Measurements from ENCODE around the gene CLIC6.

GRCh38 chr21:33648306-33648903, 6.1 kb downstream of the ITSN1 start:
- RAMPAGE, long total RNA = no peak
- RRBS, 2 experiments = no CpG with 5 or more reads among the region's 2 CpGs
CAGE:
- cytosol, long polyA minus RNA = no peak
- cytosol, long polyA plus RNA = no peak
- long polyA plus RNA = no peak
- nucleolus, long total RNA = no peak
- nucleus, long polyA plus RNA = no peak
- nucleus, long total RNA = no peak

- RAMPAGE, long total RNA = no peak
- RRBS, 2 experiments = no CpG with 5 or more reads among the region's 13 CpGs
CAGE:
- cytosol, long polyA minus RNA = no peak
- cytosol, long polyA plus RNA = no peak
- long polyA plus RNA = no peak
- nucleolus, long total RNA = no peak
- nucleus, long polyA plus RNA = no peak
- nucleus, long total RNA = no peak
Measured at GRCh38 chr21:33655083-33656243, 13.2 kb downstream of the ITSN1 start.

DNA sequence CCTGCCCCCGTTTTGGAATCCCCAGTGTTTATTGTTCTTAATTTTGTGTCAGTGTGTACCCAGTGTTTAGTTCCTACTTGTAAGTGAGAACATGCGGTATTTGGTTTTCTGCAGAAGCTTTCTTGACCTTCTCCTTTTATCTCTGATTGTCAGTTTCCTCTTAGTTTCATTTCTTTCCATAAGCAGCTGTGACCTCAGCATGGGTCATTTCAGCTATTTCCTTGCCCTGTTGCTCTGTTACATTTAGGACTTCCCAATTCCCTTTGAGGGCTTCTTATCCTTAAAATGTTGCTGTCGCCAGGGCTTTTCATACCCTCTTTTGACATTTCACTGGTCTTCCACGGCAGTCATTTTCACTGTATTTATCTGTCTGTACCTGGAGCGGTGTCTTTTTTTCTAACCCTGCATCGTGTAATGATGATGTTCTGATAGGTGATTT, 14.9 kb downstream of the ITSN1 start:
- RAMPAGE, long total RNA = no peak
- RRBS, 2 experiments = no CpG with 5 or more reads among the region's 6 CpGs
CAGE:
- cytosol, long polyA minus RNA = no peak
- cytosol, long polyA plus RNA = no peak
- long polyA plus RNA = no peak
- nucleolus, long total RNA = no peak
- nucleus, long polyA plus RNA = no peak
- nucleus, long total RNA = no peak

DNA sequence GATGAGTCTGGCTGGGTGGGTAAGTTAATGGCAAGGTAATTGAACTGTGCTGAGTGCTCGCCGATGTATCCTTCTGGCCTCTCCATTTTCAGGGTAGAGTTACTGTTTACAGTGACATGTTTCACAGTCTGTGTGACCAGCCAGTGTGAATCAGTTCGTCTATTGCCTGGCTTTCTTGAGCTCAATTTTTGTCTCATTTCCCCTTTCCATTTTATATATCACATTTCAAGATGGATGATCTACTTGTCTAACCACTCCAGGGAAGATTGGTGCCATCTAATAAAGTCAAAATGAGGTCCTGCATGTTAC, 44.1 kb downstream of the ITSN1 start:
- RAMPAGE, long total RNA = no peak
- RRBS, 2 experiments = no CpG with 5 or more reads among the region's 3 CpGs
CAGE:
- cytosol, long polyA minus RNA = no peak
- cytosol, long polyA plus RNA = no peak
- long polyA plus RNA = no peak
- nucleolus, long total RNA = no peak
- nucleus, long polyA plus RNA = no peak
- nucleus, long total RNA = no peak

DNA sequence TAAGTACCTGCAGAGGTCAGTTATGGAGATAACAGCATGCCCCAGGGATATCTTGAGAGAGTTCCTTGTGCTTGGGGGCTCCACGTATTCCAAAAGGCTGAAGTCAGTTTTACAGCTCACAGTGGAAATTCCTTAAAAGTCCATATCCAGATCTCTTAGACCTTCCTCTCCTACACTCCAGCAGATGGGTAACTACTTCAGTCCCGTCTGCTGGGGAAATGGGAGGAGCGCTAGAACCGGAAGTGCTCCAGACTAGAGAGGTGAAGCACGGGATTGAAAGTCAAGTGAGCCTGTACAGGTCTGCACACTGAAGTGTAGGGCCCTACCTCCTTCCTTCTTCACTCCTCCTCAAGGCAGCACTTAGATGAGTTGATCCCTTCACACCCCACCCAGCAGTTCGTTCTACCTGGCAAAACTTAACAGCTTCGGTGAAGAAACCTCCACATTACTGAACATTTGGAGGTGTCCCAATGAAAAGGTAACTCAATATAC, 73.8 kb downstream of the ITSN1 start:
- RAMPAGE, long total RNA = no peak
- RRBS, 2 experiments = no CpG with 5 or more reads among the region's 7 CpGs
CAGE:
- cytosol, long polyA minus RNA = no peak
- cytosol, long polyA plus RNA = no peak
- long polyA plus RNA = no peak
- nucleolus, long total RNA = no peak
- nucleus, long polyA plus RNA = no peak
- nucleus, long total RNA = no peak

DNA sequence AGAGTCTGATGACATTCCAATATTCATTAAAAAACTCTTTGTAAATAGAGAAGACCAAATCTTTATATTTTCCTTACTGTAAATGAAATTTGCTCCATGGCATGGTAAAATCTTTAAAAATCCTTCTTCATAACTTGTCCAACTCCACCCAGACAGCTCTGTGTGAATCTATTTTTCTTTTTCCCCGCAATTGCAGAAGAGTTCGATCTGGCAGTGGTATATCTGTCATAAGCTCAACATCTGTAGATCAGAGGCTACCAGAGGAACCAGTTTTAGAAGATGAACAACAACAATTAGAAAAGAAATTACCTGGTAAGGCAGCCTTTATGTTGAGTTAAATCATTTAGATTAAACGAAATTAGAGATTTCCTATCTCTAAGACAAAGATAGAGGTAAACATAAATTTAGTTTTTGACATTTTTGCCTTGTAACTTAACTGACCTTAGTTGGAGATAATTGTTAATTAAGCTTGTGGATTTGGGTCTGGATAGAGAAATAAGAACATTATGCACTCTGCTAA, 125.3 kb downstream of the ITSN1 start:
- RAMPAGE, long total RNA = no peak
- RRBS, 2 experiments = no CpG with 5 or more reads among the region's 3 CpGs
CAGE:
- cytosol, long polyA minus RNA = no peak
- cytosol, long polyA plus RNA = no peak
- long polyA plus RNA = no peak
- nucleolus, long total RNA = no peak
- nucleus, long polyA plus RNA = no peak
- nucleus, long total RNA = no peak

DNA sequence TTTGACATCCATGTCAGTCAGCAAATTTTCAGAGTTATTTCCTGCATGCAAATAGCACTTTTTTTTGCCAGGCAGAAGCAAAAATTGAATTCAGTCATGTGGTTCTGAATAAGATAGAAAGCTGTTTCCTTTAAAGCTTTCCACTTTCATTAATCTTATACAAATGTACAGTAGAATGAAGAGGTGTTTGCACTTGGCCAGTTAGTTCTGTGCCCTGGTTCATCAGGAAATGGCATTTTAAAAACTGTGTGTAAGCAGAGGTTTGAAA, 104.1 kb downstream of the ATP5PO start:
- RAMPAGE, long total RNA = no peak
CAGE:
- cytosol, long polyA minus RNA = no peak
- cytosol, long polyA plus RNA = no peak
- long polyA plus RNA = no peak
- nucleolus, long total RNA = no peak
- nucleus, long polyA plus RNA = no peak
- nucleus, long total RNA = no peak

- RAMPAGE, long total RNA = no peak
- RRBS, 2 experiments = no CpG with 5 or more reads among the region's 7 CpGs
CAGE:
- cytosol, long polyA minus RNA = no peak
- cytosol, long polyA plus RNA = no peak
- long polyA plus RNA = no peak
- nucleolus, long total RNA = no peak
- nucleus, long polyA plus RNA = no peak
- nucleus, long total RNA = no peak
Measured at GRCh38 chr21:33903810-33904502, 11.6 kb downstream of the ATP5PO start.

DNA sequence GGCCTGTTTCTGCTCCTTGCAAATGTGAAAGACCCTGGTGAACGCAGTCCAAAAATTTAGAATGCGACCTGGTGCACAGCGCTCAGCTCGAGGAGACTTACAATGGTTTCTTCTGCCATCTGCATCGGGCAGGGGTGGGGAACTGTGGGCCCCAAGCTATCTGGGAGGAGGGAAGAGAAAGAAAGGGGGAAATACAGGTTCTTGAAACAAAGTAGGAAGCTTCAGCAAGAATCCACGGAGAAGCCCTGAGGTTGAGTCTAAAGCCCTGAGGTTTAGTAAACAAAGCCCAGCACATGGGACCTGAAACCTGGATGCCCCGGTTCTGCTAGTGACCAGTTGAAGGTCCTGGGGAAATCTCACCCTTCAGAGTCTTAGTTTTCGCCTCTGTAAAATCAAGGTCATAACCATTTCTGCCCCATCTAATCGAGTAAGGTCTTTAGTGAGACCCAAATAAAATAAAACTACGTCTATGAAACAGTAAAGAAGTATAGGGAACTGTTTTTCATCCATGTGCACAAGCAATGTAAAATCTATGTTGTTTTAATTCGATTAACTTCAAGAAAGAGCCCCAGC, 129.7 kb downstream of the MRPS6 start:
- RAMPAGE, long total RNA = no peak
- RRBS, 2 experiments = no CpG with 5 or more reads among the region's 11 CpGs
CAGE:
- cytosol, long polyA minus RNA = no peak
- cytosol, long polyA plus RNA = no peak
- long polyA plus RNA = no peak
- nucleolus, long total RNA = no peak
- nucleus, long polyA plus RNA = no peak
- nucleus, long total RNA = no peak

DNA sequence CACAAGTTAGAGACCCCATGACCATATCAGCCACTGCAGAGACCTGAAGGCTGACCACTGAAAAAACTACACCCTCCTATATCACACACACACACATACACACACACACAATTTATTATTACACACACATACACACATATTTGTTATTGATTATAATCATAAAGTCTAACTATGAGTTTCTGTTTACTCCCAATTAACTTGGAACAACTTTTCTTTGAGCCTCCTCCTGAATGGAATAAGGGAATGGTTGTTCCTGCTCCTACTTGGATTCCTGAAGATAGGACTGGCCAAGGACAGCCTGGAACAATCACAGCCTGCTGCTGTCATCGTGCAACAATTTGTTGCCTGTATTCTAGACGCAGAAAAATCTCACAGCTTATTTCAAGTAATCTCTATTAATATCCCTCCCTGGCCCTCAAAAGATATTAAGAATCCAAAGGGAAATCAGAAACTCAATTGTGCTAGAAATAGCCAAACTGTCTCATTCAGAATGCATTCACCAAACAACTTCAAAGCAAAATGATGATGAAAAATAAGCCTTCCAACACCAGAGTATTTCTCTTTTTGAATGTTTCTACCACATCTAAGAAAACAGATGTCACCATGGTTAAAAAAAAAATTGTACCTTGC, 31.0 kb downstream of the RCAN1 start:
- RAMPAGE, long total RNA = no peak
- RRBS, 2 experiments = no CpG with 5 or more reads among the region's 2 CpGs
CAGE:
- cytosol, long polyA minus RNA = no peak
- cytosol, long polyA plus RNA = no peak
- long polyA plus RNA = no peak
- nucleolus, long total RNA = no peak
- nucleus, long polyA plus RNA = no peak
- nucleus, long total RNA = no peak

GRCh38 chr21:34592005-34592622, 22.8 kb downstream of the RCAN1 start:
- RAMPAGE, long total RNA = no peak
- RRBS, 2 experiments = no CpG with 5 or more reads among the region's 13 CpGs
CAGE:
- cytosol, long polyA minus RNA = no peak
- cytosol, long polyA plus RNA = no peak
- long polyA plus RNA = no peak
- nucleolus, long total RNA = no peak
- nucleus, long polyA plus RNA = no peak
- nucleus, long total RNA = no peak

DNA sequence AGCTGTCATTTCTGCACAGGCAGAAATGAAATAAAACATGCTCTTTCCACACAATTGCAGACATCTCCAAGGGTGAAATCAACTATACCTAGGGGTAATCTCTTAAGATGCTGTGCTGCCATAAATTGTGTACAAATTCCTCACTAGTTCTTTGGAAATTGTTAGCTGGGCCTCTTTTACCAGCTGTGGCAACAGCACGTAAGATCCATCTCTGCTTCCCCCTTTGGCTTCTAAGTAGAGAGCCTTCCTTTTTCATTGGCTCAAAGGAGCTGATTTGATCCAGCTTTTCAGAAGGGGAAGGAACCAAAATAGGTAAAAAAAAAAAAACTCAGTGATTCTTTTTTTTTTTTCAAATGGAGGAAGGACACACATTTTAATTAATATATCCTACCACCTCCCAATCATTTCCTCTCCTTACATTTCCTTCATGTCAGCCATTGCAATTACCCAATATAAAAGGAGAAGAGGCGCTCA, 4.0 kb upstream of the RCAN1 start:
- RAMPAGE, long total RNA = no peak
- RRBS, 2 experiments = no CpG with 5 or more reads among the region's 2 CpGs
CAGE:
- cytosol, long polyA minus RNA = no peak
- cytosol, long polyA plus RNA = no peak
- long polyA plus RNA = no peak
- nucleolus, long total RNA = no peak
- nucleus, long polyA plus RNA = no peak
- nucleus, long total RNA = no peak

- RAMPAGE, long total RNA = no peak
- RRBS, 2 experiments = 36 to 56% methylated on average over 10 to 12 of the region's 29 CpGs
CAGE:
- cytosol, long polyA minus RNA = no peak
- cytosol, long polyA plus RNA = no peak
- long polyA plus RNA = no peak
- nucleolus, long total RNA = no peak
- nucleus, long polyA plus RNA = no peak
- nucleus, long total RNA = no peak
Measured at GRCh38 chr21:34668511-34669220, at the start of gene CLIC6. Gene CLIC6, plus strand, starts transcription at chr21:34668994.

GRCh38 chr21:34824757-34825279, 156.0 kb downstream of the CLIC6 start:
- RAMPAGE, long total RNA = no peak
- RRBS, 2 experiments = no CpG with 5 or more reads among the region's 3 CpGs
CAGE:
- cytosol, long polyA minus RNA = no peak
- cytosol, long polyA plus RNA = no peak
- long polyA plus RNA = no peak
- nucleolus, long total RNA = no peak
- nucleus, long polyA plus RNA = no peak
- nucleus, long total RNA = no peak

- RAMPAGE, long total RNA = no peak
- RRBS, 2 experiments = no CpG with 5 or more reads among the region's 7 CpGs
CAGE:
- cytosol, long polyA minus RNA = no peak
- cytosol, long polyA plus RNA = no peak
- long polyA plus RNA = no peak
- nucleolus, long total RNA = no peak
- nucleus, long polyA plus RNA = no peak
- nucleus, long total RNA = no peak
Measured at GRCh38 chr21:34840616-34841202, 171.9 kb downstream of the CLIC6 start.

DNA sequence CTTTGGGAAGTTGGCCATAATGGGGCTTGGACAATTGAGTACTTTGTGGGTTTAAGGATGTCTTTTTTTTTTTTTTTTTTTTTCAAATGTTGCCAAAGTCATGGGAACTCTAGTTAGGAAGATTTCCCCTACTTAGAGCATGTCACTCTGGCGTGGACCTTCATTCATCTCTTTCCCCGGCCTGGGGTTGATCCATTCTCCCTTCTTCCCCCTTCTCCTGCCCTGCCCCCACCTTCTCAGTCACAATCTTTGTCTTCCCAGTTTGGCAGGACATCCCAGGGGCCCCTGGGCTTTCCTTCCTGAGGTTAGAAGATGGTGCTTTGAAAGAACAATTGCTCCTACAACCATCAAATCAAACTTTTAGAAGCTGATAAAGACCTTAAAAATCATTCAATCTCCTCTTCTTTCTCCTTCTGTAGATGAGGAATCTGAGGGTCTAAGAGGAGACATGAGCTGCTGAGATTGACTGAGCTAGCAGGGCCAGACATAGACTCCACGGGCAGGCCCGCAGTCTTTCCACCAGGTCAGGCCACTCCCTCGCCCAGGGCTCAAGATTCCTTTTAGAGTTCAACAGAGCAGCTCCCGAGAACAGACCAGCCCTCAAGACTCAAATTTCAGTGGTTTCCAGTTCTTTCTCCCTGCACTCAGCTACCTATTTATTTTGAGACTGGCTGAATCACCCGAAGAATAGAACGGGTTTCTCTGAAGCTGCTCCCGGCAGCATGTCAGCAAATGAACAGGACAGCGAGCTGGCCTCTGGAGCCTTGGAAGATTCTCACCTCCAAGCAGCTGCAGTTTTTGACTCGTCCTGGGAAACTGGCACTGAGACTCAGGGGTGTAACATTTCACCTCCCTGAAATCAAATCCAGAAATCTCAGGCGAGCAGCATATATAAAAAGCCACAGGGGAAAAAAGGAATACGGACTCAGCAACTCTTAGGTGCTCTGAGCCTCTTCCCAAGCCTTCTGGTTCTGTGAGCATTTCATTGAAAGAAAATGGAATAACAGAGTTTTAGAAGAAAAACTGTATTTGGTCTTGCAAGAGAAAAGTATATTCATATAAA, 177.7 kb downstream of the CLIC6 start:
- RAMPAGE, long total RNA = no peak
- RRBS, 2 experiments = no CpG with 5 or more reads among the region's 13 CpGs
CAGE:
- cytosol, long polyA minus RNA = no peak
- cytosol, long polyA plus RNA = no peak
- long polyA plus RNA = no peak
- nucleolus, long total RNA = no peak
- nucleus, long polyA plus RNA = no peak
- nucleus, long total RNA = no peak

- RAMPAGE, long total RNA = no peak
- RRBS, 2 experiments = no CpG with 5 or more reads among the region's 9 CpGs
CAGE:
- cytosol, long polyA minus RNA = no peak
- cytosol, long polyA plus RNA = no peak
- long polyA plus RNA = no peak
- nucleolus, long total RNA = no peak
- nucleus, long polyA plus RNA = no peak
- nucleus, long total RNA = no peak
Measured at GRCh38 chr21:34882424-34883428, 166.4 kb downstream of the RUNX1 start.

- RAMPAGE, long total RNA = no peak
- RRBS, 2 experiments = no CpG with 5 or more reads among the region's 8 CpGs
CAGE:
- cytosol, long polyA minus RNA = no peak
- cytosol, long polyA plus RNA = no peak
- long polyA plus RNA = no peak
- nucleolus, long total RNA = no peak
- nucleus, long polyA plus RNA = no peak
- nucleus, long total RNA = no peak
Measured at GRCh38 chr21:35019350-35019930, 29.7 kb downstream of the RUNX1 start.

DNA sequence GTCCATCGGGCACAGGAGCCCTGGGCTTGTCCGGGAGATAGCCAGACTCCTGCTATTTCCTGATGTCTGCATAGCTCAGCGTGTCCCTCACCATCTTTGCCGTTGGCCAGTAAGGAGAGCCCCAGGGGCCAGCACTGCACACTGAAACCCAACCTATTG, 2.3 kb downstream of the RUNX1 start:
- RAMPAGE, long total RNA = no peak
- RRBS, 2 experiments = no CpG with 5 or more reads among the region's 4 CpGs
CAGE:
- cytosol, long polyA minus RNA = no peak
- cytosol, long polyA plus RNA = no peak
- long polyA plus RNA = no peak
- nucleolus, long total RNA = no peak
- nucleus, long polyA plus RNA = no peak
- nucleus, long total RNA = no peak

DNA sequence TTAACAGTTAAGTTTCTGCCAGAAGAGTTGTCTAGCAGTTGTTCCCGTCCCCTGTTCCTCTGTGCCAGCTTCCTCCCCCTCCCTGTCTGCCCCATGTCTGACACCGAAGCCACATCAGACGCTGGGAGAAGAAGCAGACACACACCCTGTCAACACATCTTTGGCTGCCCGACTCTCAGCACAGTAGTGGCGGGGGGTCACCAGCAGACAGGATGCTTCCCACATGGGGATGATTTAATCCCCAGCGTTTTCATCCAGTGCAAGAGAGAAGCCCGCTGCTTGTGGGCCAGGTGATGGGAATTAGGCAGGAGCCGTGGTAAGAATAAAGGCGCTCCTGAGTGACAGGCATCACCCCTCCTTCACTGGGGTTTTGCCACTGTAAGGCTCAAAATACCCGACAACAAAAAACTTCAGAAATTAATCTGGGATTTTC, 379.5 kb upstream of the RUNX1 start:
- RAMPAGE, long total RNA = no peak
- RRBS, 2 experiments = no CpG with 5 or more reads among the region's 10 CpGs
CAGE:
- cytosol, long polyA minus RNA = no peak
- cytosol, long polyA plus RNA = no peak
- long polyA plus RNA = no peak
- nucleolus, long total RNA = no peak
- nucleus, long polyA plus RNA = no peak
- nucleus, long total RNA = no peak